Pulmonary lymph node (tissue), 1 donor: ENCODE measurements around the genes CYP1A2 and LMAN1L.

GRCh38 chr15:74748795-74749277 lies at the start of gene CYP1A2:
TSS of gene CYP1A2 (plus strand) at chr15:74748845.
- PRO-cap = no peak

- PRO-cap = no peak
Observed at GRCh38 chr15:74786752-74787462, 5.0 kb downstream of the CSK start.

DNA sequence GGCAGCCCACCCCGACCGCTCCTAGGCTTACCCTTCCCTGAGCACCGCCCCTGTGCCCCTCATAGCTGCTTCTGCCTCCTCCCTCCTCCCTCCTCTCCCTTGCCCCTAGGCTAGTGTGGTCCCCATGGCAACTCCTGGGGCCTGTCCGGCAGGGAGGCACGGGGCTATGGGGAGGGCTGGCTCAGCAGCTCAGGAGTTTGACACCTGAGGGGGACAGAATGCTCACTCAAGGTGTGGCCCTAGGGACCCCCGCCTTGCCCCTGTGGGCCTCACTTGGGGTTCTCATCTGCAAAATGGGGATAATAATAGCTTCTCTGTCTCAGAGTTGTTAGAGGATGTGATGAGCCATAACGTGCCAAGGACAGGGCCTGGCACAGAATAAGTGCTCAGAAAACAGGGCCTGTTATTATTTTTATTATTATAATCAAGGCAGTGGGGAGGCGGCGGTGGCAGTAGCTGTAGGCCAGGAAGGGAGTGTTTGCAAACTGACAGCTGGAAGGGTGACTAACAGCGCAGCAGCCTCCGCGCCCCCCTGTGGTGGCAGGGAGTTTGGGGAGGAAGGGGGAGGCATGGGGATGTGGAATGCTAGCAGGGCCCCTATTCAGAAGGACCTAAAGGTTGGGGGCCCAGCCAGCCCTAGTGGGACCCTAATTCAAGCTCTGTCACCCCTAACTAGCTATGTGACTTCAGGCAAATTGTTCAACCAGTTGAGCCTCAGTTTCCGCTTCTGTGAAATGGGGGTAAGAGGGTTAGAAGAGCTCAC lies 11.6 kb downstream of the CSK start:
- PRO-cap = no peak

DNA sequence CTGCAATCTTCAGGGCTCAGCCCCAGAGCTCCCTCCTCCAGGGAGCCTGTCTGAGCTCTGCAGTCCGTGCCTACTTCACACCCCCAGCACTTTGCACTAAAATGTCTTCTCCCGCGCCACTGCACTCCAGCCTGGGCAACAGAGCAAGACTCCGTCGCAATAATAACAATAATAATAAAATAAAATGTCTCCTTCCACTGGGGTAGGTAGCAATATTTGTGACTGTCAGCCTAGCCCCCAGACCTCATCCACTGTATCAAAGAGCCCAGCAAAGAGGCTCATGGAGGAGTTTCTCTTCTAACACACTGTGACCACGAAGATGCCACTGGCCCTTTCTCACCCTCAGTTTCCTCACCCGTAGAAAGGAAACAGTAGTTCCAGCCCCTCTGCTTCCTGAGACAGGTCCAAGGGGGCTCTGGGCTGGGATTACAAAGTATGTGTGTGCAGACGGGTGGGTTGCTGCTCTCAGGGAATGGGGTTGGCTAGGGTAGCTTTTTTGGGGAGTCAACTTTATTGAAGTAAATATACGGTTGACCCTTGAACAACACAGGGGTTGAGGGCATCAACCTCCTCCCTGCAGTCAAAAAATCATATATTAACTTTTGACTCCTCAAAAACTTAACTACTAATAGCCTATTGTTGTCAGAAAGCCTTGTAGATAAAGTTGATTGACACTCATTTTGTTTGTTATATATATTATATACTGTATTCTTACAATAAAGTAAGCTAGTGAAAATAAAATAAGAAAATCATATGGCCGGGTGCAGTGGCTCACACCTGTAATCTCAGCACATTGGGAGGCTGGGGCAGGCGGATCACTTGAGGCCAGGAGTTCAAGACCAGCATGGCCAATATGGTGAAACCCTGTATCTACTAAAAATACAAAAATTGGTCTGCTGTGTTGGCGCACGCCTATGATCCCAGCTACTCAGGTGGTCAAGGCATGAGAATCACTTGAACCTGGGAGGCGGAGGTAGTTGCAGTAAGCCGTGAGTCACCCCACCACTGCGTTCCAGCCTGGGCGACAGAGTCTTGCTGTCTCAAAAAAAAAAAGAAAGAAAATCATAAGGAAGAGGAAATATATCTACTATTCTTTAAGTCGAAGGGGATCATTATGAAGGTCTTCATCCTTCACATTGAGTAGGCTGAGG lies 13.7 kb downstream of the CSK start:
- PRO-cap = no peak

GRCh38 chr15:74801653-74802249 lies 10.9 kb upstream of the LMAN1L start:
- PRO-cap = no peak

DNA sequence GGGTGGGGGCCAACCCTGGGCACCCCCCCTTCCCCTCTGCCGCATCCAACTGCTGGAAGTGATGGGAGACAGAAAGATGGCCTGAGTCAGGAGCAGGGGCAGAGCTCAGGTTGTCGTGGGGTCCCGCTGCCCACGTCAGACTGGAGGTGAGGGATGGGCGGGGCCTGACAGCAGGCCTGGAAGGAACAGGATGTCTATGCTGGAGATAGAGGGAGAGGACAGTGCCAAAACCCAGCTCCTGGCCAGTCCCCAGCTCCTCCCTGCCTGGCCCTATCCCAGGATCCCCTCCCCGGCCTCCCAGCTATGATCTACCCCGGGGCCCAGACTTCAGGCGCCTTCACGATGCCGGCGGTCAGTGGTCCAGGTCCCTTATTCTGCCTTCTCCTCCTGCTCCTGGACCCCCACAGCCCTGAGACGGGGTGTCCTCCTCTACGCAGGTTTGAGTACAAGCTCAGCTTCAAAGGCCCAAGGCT lies at the start of gene LMAN1L:
LMAN1L (plus strand) TSS at position 323 of the 473 bp plus-strand sequence.
- PRO-cap = no peak

GRCh38 chr15:74816565-74816912 lies 3.9 kb downstream of the LMAN1L start:
- PRO-cap = no peak

- PRO-cap = no peak
Observed at GRCh38 chr15:75061240-75061696, 37.9 kb downstream of the PPCDC start.

- PRO-cap = no peak
Observed at GRCh38 chr15:75071923-75072320, 48.5 kb downstream of the PPCDC start.

DNA sequence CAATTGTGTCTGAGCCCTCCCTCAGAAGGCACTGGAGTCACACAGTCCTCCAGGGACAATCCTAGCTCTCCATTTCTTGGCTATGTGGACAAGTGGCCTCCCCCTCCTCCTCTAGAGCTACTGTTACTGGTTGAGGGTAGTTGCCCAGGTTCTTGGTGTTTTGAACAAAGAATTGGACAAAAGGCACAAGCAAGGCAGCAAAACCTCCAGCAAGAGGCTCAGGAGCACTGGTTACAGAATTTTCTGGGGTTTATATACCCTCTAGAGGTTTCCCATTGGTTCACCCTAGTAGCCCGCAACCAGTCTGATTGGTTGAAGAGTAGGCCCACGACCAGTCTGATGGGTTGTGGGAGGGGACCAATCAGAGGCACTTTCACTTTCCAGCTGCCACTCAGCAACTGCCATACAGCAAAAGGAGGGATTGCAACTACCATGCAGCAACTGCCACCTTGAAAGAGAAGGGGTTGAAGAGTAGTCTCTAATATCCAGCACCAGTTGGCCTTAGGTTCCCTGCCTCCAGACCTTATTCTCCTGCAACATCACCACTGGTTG lies 3.1 kb upstream of the C15orf39 start:
- PRO-cap = no peak

- PRO-cap = no peak
Observed at GRCh38 chr15:75347760-75348085, 884 bp downstream of the NEIL1 start.

DNA sequence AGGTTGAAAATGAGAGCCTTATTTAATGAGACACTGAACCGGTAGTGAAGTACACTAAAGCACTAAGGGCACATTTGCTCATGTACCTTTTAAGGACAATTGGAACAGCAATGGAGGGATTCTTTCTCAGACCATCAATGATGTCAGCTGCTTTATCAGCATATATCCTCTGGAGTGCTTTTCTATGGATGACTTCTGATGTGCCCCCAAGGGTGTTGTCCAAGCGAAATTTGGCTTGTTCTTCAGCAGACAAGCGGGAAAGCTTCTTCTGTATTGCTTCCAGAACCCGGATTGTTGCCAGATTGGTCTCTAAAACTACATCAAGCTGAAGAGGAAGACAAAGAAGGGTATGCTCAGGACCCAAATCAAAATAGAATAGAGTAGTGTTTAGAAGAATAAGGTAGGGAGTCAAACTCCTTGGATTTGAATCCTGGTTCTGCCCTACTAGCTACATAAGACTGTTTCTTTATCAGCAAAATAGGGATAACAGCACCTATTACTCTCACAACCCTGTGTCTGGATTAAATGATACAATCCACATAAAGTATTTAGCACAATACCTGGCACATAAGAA lies 27.9 kb upstream of the MAN2C1 start:
- PRO-cap = no peak

DNA sequence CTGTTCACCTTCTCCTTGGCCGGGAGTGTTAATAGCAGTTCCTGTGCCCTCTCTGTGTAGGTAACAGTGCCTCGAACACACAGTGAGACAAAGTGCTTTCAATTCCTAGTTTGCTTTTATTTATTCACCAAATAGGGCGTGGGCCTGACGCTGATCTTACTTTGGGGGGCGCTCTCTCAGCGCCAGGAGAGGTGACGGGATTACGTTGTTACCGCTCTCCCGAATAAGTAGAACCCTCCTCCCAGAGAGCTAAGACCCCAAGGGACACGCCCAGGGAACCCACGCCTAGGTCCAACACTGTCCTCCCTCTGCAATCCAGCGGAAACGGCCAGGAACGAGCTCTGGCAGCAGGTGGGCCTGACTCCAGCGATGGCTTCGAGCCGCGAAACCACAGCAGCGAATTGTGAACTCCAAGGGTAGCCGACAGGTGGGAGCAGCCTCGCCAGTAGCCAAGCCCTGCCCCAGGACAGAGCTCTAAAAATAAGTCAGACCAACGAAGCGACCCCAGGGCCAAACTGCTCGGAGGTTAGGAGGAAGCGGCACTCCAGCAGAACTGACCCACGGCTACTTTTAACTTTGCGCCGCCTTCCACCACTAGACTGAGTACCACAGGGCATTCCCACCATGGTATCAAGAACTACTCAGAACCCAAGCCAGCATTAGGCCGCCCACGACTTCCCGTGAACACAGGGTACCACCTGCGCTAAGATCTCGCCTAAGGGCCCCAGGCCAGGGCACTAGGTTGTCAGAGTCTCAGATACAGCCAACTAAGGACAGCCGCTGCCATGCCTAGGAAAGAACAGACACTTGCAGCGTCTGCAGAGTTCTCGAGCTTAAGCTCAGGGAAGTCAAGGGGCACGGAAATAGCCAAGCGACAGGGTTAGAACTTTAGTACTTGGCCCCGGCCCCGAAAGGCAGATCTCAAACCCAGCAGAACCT lies 1.6 kb upstream of the SIN3A start:
- PRO-cap = unidirectional peak, plus-strand start at position 321 of the sequence; unidirectional peak, plus-strand start at position 513 of the sequence; bidirectional peak, plus-strand start at position 853 of the sequence, minus-strand start at position 632 of the sequence

GRCh38 chr15:75453807-75454230 lies 2.3 kb upstream of the SIN3A start:
- PRO-cap = bidirectional peak, plus-strand start at chr15:75454403, minus-strand start at chr15:75453927

- PRO-cap = no peak
Observed at GRCh38 chr15:75620675-75621108, 4.8 kb downstream of the SNUPN start.

DNA sequence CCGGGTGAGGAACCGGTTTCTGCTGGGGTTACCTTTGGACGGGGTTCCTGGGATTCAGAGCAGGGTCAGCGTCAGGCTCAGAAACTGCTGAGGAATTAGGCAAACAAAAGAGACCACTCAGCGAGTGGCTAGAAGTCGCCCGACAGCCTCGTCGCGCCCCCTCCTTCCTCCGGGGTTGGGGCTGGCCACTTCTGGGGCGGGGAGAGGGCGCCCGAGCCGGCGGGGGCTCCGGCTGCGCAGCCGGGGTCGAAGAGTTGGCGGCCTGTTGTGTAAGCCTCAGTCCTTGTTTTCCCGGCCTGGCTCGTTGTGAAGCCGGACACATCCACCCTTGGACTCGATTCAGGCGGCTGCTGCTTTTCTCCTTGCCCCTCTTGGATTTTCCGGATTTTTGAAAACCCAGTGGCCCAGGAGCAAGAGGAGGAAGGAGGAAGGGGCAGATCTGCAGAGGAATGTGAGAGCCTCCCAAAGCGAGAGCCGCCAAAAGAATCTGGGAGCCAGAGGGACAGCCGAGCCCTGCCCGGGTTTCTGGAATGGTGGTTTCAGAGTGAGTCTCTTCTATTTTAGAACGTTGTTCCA lies 521 bp downstream of the SNX33 start:
- PRO-cap = no peak

DNA sequence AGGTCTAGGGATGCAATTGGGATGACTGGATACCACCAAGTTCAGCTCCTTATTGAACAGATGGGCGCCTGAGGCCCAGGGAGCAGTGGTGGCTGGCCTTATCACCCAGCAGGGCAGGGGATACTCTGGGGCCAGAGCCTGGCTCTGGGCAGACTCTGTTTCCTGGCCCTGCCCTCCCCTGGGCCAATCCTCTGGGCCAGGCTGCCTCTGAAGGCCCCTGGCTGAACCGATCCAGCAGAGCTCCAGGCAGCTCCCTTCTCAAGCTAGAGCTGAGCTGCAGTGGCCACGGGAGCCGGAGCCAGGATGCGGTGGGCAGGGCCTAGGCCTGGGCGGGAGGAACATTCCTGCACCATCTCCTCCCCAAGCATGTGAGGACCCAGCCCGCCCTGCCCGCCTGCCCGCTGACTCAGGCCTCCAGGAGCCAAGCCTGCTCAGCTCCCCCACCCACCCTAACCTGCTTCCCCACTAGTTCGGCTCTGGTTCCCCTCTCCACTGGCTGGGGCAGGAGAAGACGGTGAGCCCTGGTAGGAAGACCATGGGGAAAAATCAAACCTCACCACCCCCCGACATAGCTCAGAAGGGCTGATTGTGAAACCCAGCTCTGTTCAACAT lies 13.3 kb downstream of the SNX33 start:
- PRO-cap = bidirectional peak, plus-strand start at position 468 of the sequence, minus-strand start at position 271 of the sequence

DNA sequence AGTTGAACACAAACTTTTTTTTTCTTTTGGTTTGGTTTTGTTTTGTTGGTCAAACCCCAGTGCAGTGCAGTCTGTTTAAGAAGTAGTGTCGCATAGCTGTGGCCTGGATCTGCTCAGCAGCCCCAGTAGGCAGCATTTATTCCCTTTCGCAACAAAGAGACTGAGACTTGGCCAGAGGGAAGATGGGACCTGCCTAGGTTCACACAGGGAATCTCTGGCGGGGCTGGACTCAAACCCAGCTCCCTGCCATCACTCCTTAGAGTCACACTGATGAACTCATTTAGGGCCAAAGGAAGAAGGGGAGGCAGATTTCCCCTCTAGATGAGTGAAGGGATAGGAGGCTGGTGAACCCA lies 13.8 kb downstream of the SNX33 start:
- PRO-cap = no peak

GRCh38 chr15:75703905-75704141 lies 8.8 kb downstream of the CSPG4 start:
- PRO-cap = no peak

- PRO-cap = no peak
Observed at GRCh38 chr15:75723485-75723791, 403 bp upstream of the ODF3L1 start.